Measurements from ENCODE around the gene ZBTB37.

DNA sequence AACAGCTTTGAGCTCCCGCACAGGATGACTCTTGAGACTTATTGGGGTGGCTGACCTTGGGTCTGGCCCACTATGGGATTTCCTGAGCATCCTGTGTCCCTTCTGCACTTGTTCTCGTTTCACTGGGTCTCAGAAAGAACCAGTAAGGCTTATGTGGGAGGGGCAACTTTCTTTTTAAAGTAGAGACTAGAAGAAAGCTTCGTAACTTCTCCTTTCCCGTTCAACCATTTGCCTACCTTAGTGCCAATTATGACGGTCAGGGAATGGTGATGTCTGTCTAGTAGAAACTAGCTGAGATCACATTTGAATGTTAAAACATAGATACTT is 59.5 kb upstream of the C1orf105 start:
- PRO-cap: no peak

DNA sequence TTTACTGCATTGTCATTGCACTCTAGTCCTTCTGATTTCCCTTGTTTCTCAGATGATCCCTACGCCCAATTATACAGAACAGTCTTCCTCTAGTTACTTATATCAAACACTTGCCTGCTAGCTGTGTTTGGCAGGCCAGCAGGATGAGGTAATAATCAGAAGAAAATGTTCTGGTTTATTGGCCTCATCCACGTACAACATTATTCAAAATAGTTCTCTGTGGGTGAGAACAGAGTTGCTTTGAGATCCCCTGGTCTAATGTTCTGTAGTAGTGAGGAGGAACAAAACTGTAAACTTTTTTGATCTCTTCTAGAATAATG is 22.3 kb upstream of the C1orf105 start:
- PRO-cap: no peak

GRCh38 chr1:172470025-172470550 is 26.2 kb upstream of the PIGC start:
- PRO-cap: no peak

- PRO-cap: bidirectional peak, plus-strand start at chr1:172534138, minus-strand start at chr1:172533996
Observed at GRCh38 chr1:172534076-172534424, 1.1 kb downstream of the SUCO start.

DNA sequence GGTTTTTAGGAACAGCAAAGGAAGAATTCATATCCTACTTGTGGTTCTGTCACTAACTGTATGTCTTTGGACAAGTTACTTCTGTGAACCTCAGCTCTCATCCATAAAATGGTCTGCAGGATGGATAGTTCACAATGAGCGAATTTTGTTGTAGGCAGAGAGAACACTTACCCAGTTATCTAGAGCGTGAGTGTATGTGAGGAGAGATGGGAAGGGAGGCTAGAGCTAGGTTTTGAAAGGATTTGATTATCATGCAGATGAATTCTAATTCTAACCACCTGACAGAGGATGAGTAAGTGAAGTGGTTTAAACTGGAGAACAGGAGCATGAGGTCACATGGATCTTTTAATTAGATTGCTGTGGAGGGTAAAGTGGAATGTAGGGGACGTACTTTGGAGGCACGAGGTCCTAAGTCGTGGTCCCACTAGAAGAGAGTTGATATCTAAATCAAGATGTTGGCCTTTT is 4.9 kb downstream of the SUCO start:
- PRO-cap: no peak

DNA sequence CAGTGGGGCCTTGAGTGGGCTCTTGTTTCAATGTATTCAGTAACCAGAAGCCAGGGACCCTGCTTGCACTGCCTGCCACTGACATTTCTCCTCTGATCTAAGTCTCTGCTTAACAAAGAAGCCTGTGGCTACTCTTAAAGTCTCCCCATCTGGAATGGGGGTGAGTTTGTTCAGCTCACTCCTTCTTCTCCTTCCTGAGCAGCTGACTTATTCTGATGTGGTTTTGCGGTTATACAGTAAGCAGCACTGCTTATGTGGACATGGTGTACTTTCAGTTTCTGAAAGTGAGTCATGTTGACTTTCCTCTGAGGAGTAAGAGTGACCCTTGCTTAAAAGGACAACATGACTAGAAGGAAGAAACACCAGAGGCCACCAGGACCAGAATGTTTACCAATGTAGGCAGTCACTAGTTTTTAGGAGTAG is 87.4 kb downstream of the FASLG start:
- PRO-cap: no peak

GRCh38 chr1:173210788-173211037 is 3.6 kb upstream of the TNFSF4 start:
- PRO-cap: no peak

DNA sequence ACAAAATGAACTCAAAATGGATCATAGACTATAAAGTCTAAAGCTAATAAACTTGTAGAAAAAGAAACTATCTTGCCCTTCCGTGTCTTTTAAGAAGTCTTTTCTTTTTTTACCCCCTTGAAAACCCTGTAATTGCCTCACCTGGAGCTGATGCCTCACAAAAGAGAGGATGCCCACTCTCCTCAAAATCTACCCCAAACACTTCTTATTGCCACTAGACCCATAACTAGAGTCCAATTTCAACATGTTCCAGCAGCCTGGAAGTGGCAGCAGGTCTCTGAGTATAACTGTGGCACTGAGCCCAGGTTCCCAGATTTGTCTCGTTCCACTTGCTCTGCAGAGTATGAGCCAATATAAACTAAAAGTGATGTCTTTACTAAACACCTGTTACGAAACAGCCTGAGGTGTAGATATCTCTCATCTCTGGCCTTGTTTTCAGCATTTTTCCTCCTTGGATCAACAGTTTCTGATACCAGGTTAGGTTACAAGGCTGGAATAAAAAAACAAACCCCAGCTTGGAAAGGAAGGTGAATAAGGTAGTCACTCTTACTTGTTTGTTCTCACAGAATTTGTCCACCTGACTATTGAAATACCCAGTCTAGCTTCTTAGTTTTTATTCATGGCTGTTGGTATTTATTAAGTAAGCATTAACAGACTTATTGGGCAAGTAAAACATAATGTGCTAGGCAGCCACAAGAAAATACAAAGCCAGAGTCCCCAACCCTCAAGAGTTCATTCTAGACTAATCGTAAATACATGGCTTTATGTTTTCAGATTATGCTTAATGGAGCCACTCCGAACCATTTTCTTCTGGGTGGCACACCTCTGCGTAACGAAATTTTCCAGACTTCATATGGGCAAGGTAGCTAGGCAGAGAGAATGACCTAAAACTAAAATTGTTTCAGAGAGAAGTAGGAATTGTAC is 25.1 kb upstream of the PRDX6 start:
- PRO-cap: no peak

DNA sequence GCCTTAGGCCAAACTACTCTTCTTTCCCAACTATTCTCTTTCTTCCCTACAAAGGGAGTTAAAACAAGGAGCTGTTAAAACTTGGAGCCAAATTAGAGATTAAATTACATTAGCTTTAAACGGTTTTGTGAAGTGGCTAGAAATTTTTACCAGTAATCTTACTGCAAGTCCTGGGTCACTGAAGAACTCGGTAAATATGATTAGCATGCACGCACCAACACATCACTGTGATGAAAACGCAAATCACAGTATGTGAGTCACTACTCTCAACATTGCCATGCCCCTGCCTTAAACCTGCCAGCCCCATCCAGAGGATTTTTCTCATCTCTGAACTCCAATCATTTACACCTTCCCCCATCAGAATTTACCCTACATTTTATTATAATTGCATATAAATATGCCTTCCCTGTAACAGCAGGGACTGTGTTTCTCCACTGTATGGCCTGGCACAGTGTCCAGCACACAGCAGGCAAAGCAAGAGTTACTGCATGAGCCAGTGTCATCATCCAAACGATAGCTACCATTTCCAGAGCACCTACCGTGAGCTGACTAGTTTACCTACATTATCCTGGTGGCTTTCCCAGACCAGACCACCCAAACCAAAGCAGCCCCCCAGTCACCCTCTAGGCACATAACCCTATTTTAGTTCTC is 1.3 kb upstream of the PRDX6 start:
- PRO-cap: no peak

DNA sequence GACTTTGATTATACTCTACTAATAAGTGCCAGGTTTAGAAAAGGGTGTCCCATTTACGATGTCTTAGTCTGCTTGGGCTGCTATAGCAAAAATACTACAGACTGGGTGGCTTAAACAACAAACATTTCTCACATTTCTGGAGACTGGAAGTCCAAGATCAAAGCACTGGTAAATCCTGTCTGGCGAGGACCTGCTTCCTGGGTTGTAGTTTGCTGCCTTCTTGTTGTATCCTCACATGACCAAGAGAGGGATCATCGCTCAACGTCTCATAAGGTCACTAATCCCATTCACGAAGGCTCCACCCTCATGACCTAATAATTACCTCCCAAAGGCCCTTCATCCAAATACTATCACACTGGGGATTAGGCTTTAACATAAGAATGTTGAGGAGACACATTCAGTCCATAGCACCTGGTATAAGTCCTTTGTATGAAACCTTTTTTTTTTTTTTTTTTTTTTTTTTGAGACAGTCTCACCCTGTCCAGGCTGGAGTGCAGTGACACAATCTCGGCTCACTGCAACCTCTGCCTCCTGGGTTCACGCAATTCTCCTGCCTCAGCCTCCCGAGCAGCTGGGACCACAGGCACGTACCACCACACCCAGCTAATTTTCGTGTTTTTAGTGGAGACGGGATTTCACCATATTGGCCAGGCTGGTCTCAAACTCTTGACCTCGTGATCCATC is 12.2 kb downstream of the PRDX6 start:
- PRO-cap: no peak

GRCh38 chr1:173503399-173503770 is 26.2 kb downstream of the PRDX6 start:
- PRO-cap: no peak

DNA sequence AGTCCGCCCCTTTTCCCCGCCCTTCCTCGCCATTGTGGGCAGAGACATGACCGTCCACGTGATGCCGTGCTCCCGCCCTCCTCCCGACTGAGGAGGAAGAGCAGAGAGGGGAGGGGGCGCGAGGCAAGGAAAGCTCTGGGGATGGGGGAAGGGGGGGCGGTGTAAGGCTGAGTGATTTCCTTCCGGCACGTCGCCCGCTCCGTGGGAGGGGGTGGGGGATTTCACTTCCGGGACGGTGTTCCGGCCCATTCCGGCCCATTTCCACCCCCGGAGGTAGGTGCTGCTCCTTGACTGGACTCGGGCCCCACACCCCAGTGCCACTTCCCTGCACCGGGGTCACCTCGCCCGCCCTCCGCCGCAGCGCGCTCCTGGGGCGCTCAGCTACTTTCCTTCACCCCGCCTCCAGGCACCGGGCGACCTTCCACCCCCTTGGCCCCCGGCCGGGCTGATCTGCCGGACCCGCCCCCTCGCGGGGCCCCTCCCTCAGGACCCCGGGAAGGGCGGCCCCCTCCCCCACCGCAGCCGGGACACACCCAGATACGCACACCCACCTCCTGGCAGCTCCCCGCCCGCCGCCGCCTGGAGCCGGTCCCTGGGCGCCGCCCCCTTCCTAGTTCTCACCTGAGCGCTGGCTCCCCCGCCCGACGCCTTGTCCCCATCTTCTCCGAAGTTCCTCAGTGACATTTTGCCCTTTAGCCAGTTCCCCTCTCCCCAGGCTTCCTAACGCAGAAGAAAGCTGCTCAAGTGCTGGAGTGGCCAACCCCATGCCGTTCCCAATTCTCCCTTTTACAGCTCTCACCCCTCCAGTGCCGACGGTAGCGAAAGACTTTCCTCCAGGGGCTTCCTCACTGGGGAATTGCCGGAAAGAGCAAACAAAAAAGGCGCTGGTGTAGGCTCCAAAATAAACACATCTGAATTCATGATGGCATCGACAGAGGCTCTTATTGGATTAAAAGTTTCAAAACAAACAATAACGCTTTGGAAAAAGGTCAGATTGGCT is at the start of gene ZBTB37:
TSS of gene ZBTB37 (plus strand) at position 248 of the 1,000 bp plus-strand sequence.
- PRO-cap: bidirectional peak, plus-strand start at position 103 of the sequence, minus-strand start outside the sequence; bidirectional peak, plus-strand start at position 248 of the sequence, minus-strand start at position 316 of the sequence; bidirectional peak, plus-strand start at position 546 of the sequence, minus-strand start at position 447 of the sequence; bidirectional peak, plus-strand start at position 620 of the sequence, minus-strand start at position 581 of the sequence

DNA sequence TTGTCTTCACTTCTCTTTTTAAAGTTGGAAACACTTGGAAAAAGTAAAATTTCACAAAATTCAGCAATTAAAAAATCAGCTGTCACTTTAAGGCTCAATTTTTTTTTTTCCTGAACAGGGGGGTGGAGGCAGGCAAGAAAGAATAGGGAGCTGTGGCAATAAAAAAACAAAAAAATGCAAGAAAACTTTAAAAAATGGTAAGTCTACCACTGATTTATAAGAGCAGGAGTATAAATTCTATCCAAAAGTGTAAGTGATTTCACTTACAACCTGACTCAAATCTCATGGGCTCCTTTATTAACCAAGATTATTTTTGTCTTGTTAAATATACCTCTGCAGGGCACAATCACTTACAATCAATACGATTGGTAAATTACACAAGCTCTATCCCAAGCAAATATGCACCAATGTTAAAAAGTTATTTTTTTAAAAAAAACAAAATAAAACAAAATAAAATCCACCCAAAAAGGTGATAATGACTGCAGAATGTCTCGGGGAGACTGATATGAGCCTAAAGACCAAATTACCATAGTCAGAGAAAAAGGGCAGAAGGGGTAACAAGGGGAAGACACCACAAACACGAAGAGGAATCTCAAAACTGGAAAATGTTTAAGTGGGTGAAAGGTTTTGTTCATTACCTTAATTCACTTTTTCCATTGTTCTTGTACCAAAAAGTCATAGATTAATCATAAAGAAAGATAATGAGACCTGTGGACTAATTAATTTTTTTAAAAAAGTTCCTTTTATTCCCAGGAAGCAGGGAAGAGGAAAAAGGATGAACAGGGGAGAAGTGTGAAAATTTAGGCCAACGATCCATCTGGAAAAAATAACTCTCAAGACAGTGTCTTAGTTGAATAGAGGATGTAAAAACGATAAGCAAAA is 14.9 kb upstream of the SERPINC1 start:
- PRO-cap: no peak

DNA sequence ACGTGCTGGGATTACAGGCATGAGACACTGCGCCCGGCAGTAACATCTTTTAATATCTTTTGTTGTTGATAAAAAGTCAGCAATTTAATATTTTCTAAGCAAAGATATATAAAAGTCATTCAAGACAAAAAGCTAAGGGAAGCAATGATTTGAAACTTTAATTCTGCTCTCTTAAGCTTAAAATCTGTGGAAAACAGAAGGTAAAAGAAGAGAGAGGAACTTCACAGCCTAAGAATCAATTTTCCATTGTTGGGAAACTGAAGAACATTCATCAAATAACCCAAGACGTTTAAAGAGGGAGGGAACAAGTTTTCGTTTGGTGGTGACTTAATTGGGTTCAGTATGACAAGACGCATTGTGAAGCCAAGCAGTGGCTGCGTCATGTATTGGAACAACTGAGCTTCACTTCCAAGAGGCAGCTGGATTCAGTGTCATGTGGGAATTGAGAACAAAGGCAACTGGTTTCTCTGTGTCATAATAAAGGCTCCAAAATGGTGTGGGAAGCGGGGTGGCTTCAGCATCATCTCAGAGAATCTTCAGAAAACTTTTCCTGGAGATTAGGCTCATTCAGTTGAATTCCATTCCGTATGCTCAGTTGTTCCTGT is 29.7 kb upstream of the RC3H1 start:
- PRO-cap: no peak

GRCh38 chr1:174204529-174205264 is 45.4 kb downstream of the RABGAP1L start:
- PRO-cap: no peak

DNA sequence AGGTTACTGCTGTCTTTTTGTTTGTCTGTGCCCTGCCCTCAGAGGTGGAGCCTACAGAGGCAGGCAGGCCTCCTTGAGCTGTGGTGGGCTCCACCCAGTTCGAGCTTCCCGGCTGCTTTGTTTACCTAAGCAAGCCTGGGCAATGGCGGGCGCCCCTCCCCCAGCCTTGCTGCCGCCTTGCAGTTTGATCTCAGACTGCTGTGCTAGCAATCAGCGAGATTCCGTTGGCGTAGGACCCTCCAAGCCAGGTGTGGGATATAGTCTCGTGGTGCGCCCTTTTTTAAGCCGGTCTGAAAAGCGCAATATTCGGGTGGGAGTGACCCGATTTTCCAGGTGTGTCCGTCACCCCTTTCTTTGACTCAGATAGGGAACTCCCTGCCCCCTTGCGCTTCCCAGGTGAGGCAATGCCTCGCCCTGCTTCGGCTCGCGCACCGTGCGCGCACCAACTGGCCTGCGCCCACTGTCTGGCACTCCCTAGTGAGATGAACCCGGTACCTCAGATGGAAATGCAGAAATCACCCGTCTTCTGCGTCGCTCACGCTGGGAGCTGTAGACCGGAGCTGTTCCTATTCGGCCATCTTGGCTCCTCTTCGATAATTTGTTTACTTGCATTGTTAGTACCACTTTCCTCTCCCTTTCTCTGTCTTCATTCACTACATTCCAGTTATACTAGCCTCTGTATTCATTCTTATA is 79.5 kb downstream of the RABGAP1L start:
- PRO-cap: no peak

- PRO-cap: no peak
Observed at GRCh38 chr1:174297294-174298181, 138.2 kb downstream of the RABGAP1L start.

- PRO-cap: no peak
Observed at GRCh38 chr1:175044464-175045088, 21.4 kb upstream of the MRPS14 start.

DNA sequence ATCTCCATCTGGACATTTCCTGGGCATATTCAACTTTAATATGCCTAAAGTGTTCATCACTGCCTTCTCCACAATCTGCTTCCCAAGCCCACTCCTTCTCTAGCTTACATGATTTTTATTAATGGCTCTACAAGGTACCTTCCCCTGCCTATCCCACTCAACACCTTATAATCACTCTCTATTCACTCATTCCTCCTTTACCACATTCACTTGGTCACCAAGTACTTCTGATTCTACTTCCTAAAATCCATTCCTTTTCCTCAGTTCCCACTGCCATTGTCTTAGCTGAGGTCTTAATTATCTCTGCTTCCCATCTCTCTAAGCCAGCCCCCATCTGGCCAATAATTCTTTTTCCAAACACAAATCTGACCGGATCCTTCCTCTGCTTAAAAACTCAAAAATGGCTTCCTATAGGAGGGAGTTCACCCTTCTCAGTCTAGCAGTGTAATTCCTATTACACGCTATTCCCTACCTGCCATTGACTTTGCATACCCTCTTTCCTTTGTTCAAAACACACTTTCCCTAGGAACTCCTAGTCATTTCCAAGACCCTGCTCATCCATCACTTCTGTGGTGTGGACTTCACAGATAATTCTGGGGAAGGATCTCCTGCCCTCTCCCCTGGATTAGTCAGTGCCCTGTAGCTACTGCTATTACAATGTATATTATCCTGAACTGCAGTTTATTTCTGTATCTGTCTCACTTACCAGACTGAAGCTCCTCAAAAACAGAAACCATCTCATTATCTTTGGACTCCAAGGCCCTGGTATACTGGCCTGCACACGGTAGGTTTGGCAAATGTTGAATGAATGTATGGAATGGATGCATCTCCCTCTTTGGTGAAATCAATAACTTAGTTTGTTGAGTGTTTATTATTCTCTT is 1.9 kb downstream of the KIAA0040 start:
- PRO-cap: no peak

GRCh38 chr1:175494062-175494425 is 249.4 kb downstream of the TNR start:
- PRO-cap: no peak

Data from fallopian tube (tissue), 1 donor.